ENCODE measurements around a stretch of chr17.

DNA sequence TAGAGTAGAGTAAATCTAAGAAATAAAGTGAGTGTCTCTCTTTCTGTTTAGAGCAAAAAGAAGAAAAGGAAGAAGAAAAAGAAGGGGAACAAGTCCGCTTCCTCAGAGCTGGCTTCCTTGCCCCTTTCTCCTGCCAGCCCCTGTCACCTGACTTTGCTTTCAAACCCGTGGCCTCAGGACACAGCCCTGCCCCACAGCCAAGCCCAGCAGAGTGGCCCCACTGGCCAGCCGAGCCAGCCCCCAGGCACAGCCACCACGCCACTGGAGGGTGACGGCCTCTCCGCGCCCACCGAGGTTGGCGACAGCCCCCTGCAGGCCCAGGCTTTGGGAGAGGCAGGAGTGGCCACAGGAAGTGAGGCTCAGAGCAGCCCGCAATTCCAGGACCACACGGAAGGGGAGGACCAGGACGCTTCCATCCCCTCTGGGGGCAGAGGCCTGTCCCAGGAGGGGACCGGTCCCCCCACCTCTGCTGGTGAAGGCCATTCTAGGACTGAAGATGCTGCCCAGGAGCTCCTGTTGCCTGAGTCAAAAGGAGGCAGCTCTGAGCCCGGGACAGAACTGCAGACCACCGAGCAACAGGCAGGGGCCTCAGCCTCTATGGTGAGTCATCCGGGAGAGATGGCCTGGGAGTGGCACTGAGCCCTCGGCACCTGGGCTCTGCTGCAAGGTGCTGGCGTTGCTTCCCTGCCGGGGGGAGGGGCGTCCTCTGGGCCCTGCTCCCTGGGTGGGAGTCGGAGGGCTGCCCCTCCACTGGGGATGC is 27.3 kb downstream of the RNF213 start:
- PRO-cap, 3 experiments, result no peak in any of the 3 experiments

DNA sequence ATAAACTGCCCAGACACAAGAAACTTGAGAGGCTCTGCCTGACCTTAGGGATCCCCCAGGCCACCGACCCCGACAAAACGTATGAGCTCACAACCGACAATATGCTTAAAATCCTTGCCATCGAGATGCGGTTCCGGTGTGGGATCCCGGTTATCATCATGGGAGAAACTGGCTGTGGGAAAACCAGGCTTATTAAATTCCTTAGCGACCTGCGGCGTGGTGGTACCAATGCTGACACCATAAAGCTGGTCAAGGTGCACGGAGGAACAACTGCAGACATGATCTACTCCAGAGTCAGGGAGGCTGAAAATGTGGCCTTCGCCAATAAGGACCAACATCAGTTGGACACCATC is 69.6 kb upstream of the ENDOV start:
- PRO-cap, 3 experiments, result no peak in any of the 3 experiments

GRCh38 chr17:80725978-80726198 is 181.2 kb downstream of the RPTOR start:
- PRO-cap, 3 experiments, result no peak in any of the 3 experiments

GRCh38 chr17:80758804-80759275 is 214.2 kb downstream of the RPTOR start:
- PRO-cap, 3 experiments, result no peak in any of the 3 experiments

DNA sequence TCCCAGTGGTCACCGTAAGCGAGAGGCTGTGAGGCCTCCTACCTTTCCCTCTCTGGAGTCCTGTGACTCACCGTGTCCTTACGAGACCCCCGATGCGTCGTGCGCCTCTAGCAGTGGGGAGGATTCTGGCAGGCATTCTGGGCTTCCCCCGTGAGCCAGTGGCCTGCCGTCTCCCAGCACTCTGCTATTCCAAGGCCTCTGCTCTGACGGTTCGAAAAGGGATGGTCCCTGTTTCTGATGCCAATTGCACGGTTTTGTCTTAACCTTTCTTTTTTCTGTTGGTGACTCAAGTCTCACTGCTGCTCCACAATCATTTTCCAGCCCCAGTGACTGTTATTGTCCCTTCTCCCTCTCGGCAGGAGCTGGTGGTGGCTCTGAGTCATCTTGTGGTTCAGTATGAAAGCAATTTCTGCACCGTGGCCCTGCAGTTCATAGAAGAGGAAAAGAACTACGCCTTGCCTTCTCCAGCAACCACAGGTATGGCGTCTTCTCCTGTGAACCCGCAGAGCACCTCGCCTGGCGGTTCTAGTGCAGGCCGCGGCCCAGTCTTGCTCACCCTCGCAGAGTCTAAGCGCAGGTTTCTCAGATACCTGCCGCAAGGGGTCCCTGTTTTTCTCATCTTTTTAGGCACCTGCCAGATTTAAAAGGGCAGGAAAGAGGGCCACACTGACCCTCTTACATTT is 100.1 kb upstream of the CHMP6 start:
- PRO-cap, 3 experiments, result no peak in any of the 3 experiments

- PRO-cap, 3 experiments, result no peak in any of the 3 experiments
Observed at GRCh38 chr17:80911667-80912181, 79.9 kb upstream of the CHMP6 start.

DNA sequence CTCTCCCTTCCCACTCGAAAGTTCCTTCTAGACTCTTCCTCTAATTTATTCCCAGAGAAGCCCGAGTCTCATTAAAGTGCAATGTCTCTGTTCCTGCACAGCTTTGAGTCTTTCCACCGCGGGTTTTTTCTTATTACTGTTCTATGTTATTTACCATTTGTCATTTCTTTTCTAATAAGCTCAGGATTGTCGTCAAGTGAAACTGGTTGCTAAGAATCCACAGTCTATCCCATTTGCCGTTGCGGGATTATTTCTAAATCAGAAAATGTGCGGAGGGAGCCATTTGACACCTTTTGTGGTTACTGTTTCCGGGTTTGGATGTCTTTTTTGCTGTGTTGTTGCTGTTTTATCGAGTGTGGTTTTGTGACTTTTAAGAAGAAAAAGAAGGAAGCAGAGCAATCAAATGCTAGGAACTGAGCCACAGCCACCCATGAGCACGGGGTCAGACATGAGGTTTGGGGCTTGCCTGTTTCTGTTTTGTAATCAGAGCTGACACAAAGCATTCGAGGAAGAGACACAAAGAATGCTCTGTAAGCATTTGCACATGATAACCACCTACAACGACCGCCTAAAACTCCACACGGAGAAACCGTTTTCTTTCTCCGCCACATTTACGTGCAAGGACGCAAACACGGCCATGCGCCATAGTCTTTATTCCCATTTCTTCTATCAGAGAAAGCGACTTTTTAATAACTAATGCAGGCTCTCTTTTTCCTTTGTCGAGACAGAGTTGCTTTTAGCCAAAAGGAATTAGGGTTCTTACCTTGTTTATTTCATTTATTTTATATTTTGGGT is 53.1 kb upstream of the CHMP6 start:
- PRO-cap, 3 experiments, result no peak in any of the 3 experiments

DNA sequence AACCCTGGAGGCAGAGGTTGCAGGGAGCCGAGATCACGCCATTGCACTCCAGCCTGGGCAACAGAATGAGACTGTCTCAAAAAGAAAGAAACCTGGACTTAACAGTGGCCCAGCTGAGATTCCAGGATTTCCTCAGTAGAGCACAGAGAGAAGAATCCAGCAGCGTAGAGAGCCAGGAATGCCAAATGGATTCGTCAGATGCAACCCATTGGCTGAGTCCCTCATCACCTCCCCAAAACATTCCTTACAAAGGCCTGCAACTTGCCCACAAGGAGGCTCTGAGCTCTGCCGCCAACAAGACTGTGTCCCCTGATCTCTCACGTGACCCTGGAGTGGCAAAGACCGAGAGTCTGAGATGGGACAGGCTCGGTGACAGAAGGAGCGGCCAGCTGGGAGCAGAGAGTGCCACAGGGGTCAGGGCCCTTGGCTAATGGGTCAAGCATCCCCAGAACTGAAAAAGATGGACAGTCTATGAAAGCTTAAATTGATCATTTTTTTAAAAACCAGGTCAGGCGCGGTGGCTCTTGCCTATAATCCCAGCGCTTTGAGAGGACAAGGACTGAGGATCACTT is 6.9 kb upstream of the CHMP6 start:
- PRO-cap, 3 experiments, result no peak in any of the 3 experiments

DNA sequence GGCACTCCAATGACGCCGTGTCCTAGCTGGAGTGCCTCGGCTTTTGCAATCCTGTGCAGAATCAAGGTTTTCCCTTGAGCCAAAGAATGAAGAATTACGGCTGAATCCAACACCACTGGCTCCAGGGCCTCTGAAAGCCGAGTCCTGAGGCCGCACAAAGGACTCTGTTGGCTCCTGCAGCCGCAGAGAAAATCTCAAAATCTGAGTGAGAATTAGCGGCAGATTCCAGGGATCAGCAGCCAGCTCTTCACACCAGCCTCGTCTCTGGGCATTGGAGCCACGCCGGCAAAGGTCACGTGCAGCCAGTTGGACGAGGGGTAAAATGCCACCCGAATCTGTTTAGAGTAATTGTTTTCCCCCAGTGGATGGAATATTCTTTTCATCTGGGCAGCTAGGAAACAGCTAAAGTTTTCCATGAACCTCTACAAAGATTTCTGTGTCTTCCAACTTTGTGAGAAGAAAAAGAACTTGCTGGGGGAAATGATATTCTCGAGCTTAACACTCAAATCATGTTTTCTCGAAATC is 9.6 kb upstream of the BAIAP2 start:
- PRO-cap, 3 experiments, result no peak in any of the 3 experiments

GRCh38 chr17:81035773-81036257 is 864 bp downstream of the BAIAP2 start:
- PRO-cap, 3 experiments, result no peak in any of the 3 experiments

- PRO-cap, 3 experiments, result no peak in any of the 3 experiments
Observed at GRCh38 chr17:81120136-81120778, 45.0 kb upstream of the PVALEF start.

- PRO-cap, 3 experiments, result no peak in any of the 3 experiments
Observed at GRCh38 chr17:81142870-81143353, 22.4 kb upstream of the PVALEF start.

GRCh38 chr17:81165599-81166063 is 324 bp downstream of the PVALEF start:
- PRO-cap, 3 experiments, result peak in 1 of 3 experiments; most common plus-strand start chr17:81165963 (in 1)

- PRO-cap, 3 experiments, result no peak in any of the 3 experiments
Observed at GRCh38 chr17:81234897-81235898, 3.7 kb downstream of the TEPSIN start.

GRCh38 chr17:81243087-81243859 is 4.2 kb downstream of the NDUFAF8 start:
- PRO-cap, 3 experiments, result no peak in any of the 3 experiments

DNA sequence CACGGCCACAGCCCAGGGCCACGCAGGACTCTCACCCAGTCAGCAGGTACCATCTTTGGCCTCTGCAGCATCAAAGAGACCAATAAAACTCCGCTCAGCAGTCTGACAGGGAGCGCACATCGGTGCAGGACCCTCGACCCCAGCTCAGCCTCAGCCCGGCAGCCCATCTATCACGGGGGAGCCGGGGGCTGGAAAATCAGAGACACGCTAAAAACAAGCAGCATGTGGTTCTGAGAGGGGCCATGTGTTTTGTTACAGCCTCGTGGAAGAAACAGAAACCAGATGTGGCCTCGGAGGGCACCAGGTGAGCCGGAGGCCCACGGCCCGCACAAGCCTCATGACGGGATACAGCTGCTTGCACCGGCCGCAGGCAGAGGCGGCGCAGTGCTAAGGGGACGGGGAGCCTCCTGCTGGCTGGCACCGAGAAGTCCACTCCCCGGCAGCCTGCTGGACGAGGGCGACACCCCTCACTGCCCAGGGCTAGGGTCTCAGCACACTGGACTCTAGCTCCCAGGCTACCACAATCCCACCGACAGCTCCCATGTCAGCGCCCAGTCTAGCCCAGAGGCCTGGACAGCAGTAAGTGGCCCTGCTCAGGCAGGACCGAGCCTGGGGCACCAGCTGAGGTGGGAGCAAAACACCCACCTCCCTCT is 19.1 kb downstream of the NDUFAF8 start:
- PRO-cap, 3 experiments, result no peak in any of the 3 experiments

DNA sequence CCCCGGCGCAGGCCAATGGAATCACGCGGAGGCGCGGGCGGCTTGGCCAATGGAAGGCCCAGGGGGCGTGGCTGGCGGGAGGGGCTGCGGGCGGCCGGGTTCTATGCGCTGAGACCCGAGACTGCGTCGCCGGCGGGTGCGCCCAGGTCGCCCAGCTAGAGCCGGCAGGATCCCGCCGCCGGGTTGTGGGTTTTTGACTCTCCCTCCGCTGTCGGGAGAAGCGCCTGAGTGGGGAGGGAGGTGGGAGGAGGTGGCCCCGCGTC is 49.0 kb upstream of the BAHCC1 start:
- PRO-cap, 3 experiments, result peak in 3 of 3 experiments; most common plus-strand start position 118 of the sequence (in 3)

DNA sequence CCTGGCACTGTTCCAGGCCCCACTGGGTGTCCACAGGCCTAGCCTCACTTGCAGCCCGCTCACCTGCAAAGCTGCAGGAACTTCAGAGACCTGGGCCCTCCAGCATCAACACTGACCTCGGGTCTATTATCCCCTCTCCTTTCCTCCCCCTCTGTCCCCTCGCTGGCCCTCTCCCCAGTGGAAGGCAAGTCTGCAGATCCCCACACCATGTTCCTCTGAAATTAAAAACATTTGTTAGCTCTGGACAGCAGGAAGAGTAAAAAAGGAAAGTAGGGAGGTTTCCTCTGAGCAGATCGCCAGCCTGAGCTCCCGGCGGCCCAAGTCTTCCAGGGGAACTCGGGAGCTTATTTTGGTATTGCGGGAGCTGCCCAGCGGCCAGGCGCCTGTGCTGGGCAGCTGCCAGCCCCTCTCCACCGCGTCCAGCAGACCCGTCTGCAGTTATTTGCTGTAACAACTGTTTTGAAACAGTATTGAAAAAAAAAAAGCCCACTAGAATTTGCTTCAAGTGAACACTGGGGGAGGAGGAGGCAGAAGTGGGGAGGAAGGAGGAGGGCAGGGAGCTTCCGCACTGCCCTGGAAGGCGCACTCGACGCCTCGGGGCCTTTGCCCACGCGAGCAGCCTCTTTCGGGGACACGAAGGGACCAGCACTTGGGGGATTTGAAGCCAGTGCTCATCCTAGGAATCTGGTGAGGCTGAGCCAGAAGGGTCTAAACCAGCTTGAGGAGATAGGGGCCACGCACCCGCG is 3.3 kb upstream of the BAHCC1 start:
- PRO-cap, 3 experiments, result peak in 2 of 3 experiments; most common plus-strand start position 530 of the sequence (in 2); most common minus-strand start position 324 of the sequence (in 1)

DNA sequence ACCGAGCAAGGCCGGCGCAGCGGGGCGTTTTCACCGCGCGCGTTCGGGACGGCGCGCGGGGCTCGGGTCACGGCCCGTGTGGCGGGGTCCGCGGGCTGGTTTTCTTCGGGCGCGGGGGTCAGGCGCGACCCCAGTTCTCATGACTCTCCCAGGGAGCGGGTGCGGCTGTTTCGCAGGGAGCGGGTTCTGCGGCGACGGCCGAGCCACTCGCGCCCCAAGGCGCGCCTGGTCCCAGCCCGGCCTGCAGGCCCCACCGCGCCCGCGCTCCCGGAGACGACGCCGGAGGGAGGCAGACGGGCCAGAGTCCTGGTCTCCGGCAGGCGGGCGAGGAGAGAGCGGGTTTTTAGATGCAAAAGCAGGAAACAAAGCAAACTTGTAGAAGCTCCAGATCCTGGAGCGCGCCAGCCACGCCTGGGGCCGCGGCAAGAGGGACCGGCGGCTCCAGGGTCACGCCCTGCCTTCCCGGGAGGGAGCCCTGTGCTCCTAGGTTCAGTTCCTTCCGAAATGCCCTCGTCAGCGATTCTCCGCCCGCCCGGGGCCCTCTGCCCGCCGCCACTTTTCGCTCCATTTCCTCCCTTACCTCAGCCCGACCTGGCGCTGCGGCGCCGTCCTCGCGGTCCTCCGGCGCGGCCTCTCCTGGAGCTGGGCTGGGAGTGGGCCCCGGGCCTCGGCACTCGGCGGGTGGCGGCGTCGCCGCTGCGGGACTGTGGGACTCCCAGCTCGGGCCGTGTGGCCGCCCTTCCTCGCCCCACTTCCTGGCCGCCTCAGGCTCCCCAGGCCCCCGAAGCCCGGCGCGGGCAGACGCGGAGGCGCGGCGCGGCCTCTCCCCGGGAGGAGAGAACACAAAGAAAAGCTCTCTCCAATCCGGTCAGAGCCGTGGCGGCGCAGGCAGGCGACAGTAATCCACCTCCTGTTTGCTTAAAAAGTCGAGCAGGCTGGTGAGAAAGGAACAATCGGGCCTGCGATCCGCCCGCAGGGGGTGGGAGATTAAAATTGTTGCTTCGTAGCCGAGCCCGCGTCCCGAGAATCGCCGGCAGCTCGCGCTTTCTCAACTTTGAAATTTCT is 1.4 kb downstream of the BAHCC1 start:
- PRO-cap, 3 experiments, result peak in 1 of 3 experiments; most common plus-strand start position 272 of the sequence (in 1); most common minus-strand start position 498 of the sequence (in 1)

- PRO-cap, 3 experiments, result no peak in any of the 3 experiments
Observed at GRCh38 chr17:81399952-81400173, 4.6 kb downstream of the BAHCC1 start.